Ovary (tissue), 7 donors: ENCODE measurements around a stretch of chr9.

- PRO-cap, 7 experiments: no peak in any of the 7 experiments
- RAMPAGE, long total RNA, 2 experiments: no peak in any of the 2 experiments
Measured at GRCh38 chr9:137048438-137049342, 2.7 kb upstream of the NPDC1 start.

GRCh38 chr9:137201320-137201936, 887 bp upstream of the TPRN start:
- PRO-cap, 7 experiments: no peak in any of the 7 experiments
- RAMPAGE, long total RNA, 2 experiments: no peak in any of the 2 experiments

- PRO-cap, 7 experiments: peak in 2 of 7 experiments; most common plus-strand start chr9:137241719 (in 2); most common minus-strand start chr9:137241594 (in 1)
- RAMPAGE, long total RNA, 2 experiments: no peak in any of the 2 experiments
Measured at GRCh38 chr9:137241482-137241853, 381 bp downstream of the TUBB4B start.

GRCh38 chr9:137245716-137246264, 1.8 kb downstream of the FAM166A start:
- PRO-cap, 7 experiments: no peak in any of the 7 experiments
- RAMPAGE, long total RNA, 2 experiments: no peak in any of the 2 experiments

GRCh38 chr9:137254481-137255031, 571 bp upstream of the NELFB start:
- PRO-cap, 7 experiments: peak in 1 of 7 experiments; most common minus-strand start chr9:137254854 (in 1)
- RAMPAGE, long total RNA, 2 experiments: no peak in any of the 2 experiments

GRCh38 chr9:137279275-137279926, 1.9 kb downstream of the TOR4A start:
- PRO-cap, 7 experiments: no peak in any of the 7 experiments
- RAMPAGE, long total RNA, 2 experiments: no peak in any of the 2 experiments

DNA sequence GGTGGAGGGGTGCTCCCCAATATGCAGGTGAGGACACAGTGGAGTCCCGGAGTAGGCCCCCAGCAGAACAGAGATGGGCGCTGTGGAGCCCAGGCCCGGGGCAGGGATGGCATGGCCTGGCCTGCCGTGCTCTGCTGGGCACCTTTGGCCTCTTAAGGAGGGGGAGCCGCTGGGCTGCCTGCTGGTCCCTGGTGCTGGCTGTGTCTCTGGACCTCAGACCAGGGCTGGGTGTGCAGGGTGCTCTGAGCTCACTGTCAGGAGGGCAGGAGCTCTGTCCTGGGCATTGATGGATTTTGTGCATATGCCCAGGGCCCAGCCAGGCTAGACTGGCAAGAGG, 1.6 kb upstream of the NRARP start:
- PRO-cap, 7 experiments: no peak in any of the 7 experiments
- RAMPAGE, long total RNA, 2 experiments: no peak in any of the 2 experiments

DNA sequence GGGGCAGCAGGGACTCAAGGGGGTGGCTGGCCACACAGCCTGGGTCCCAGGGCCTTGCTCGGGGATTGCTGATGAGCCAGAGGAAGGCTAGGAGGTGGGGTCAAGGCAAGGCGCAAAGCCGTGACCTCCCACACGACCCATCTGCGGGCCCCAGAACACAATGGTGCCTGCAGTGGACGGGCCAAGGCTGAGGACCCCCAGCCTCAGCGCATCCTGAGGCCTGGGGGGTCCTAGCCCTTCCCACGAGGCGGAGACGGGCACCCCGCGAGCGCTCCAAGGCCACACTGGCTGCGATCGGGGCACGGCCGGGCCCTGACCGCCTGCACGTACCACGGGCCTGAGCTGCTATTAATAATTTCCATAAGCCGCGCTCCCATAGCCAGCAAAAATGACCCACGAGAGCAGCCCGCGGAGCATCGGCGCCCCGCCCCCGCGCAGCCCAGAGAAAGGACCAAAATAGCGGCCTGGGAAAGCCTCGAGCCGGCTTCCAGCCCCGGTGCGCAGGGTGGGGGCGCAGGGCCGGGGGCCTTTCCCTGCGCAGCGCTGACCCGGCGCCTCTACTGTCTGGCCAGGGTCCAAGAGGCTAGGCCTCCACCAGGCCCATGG, 54.6 kb downstream of the EXD3 start:
- PRO-cap, 7 experiments: no peak in any of the 7 experiments
- RAMPAGE, long total RNA, 2 experiments: no peak in any of the 2 experiments

GRCh38 chr9:137452211-137452968, 6.7 kb downstream of the NSMF start:
- PRO-cap, 7 experiments: no peak in any of the 7 experiments
- RAMPAGE, long total RNA, 2 experiments: start-site peak on the minus strand in 1 of 2 experiments, at chr9:137452757-137452805 at its widest, 5 reads per replicate

DNA sequence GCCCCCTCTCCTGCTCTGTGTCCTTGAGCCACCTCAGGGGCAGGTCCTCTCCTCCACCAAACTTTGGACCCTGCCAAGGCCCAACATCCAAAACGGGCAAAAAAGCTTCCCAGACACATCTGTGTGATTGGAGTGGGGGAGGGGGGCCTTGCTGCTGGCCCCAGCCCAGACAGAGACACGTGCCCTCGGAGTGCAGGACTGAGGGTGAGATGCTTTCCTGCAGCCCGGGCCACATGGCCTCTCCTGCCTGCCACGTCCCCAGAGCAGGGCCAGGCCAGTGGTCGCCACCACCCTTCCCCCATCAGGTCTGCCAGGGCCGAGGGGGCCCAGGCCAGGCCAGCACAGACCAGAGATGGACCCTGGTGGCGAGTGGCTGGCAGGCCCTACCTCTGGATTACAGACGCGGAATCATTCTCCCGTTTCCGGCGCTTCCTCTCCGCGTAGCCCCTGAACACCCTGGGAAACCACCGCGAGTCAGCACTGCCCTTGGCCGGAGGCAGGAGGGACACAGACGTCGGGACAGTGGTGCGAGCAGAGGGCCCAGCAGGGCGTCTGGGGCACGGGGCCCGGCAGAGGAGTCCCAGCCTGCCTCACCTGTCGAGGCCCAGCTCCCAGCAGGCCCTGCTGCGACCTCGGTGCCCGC, 4.2 kb downstream of the NSMF start:
- PRO-cap, 7 experiments: peak in 1 of 7 experiments; most common plus-strand start position 222 of the sequence (in 1)
- RAMPAGE, long total RNA, 2 experiments: no peak in any of the 2 experiments

DNA sequence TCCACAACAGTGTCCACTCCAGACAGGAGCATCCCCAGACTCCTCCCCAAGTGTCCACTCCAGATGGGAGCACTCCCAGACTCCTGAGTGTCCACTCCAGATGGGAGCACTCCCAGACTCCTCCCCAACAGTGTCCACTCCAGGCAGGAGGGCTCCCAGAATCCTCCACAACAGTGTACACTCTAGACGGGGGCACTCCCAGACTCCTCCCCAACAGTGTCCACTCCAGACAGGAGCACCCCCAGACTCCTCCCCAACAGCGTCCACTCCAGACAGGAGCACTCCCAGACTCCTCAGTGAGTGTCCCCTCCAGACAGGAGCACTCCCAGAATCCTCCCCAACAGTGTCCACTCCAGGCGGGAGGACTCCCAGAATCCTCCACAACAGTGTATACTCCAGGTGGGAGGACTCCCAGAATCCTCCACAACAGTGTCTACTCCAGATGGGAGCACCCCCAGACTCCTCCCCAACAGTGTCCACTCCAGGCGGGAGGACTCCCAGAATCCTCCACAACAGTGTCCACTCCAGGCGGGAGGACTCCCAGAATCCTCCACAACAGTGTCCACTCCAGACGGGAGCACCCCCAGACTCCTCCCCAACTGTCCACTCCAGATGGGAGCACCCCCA, 16.5 kb downstream of the PNPLA7 start:
- PRO-cap, 7 experiments: no peak in any of the 7 experiments
- RAMPAGE, long total RNA, 2 experiments: no peak in any of the 2 experiments

GRCh38 chr9:137550777-137551720, 630 bp upstream of the MRPL41 start:
- PRO-cap, 7 experiments: peak in 7 of 7 experiments; most common plus-strand start chr9:137551220 (in 3); most common minus-strand start chr9:137551591 (in 2)
- RAMPAGE, long total RNA, 2 experiments: no peak in any of the 2 experiments

DNA sequence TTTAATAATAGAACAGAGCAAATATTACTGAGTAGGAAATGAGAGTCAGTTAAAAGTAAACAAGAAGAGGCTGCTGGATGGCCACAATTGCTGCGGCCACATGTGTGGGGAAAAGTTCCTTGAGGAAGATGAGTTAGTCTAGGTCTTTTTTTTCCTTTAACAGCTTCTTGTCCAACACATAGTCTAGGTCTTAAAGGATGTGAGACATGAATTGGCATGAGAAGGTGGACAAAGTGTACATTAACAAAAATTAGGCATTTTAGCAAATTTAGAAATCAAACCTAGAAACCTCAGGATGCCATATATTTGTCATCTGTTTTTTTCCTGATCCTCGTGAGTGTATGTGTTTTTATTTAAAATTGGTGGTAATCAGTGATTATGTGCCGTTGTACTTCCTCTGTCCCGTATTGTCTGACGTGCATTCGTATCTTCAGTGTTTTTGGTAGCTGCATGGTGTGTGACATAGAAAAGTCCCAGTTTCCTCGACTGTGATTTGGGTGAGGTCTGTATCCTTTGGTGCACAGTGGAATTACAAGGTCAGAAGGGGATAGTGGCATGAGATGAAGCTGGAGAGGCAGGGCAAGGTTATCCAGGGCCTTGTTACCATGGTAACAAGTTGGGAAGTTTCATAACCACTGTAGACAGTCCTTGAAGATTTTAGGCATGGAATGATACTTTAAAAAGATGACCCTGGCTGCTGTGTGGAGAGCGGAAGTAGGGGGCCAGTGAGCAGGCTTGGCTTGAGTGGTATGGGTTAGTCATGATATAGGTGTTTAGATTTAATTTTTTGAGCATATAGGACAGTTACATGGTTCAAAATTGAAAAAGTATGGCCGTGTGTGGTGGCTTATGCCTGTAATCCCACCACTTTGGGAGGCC, 11.7 kb downstream of the EHMT1 start:
- PRO-cap, 7 experiments: peak in 1 of 7 experiments; most common plus-strand start position 674 of the sequence (in 1); most common minus-strand start position 413 of the sequence (in 1)
- RAMPAGE, long total RNA, 2 experiments: no peak in any of the 2 experiments

GRCh38 chr9:137632654-137633272, 14.0 kb downstream of the EHMT1 start:
- PRO-cap, 7 experiments: no peak in any of the 7 experiments
- RAMPAGE, long total RNA, 2 experiments: no peak in any of the 2 experiments

- PRO-cap, 7 experiments: no peak in any of the 7 experiments
- RAMPAGE, long total RNA, 2 experiments: no peak in any of the 2 experiments
Measured at GRCh38 chr9:137666912-137667588, 48.2 kb downstream of the EHMT1 start.

- PRO-cap, 7 experiments: no peak in any of the 7 experiments
- RAMPAGE, long total RNA, 2 experiments: no peak in any of the 2 experiments
Measured at GRCh38 chr9:137694888-137695518, 76.2 kb downstream of the EHMT1 start.

- PRO-cap, 7 experiments: no peak in any of the 7 experiments
- RAMPAGE, long total RNA, 2 experiments: no peak in any of the 2 experiments
Measured at GRCh38 chr9:137757117-137757554, 120.4 kb upstream of the CACNA1B start.

- PRO-cap, 7 experiments: no peak in any of the 7 experiments
- RAMPAGE, long total RNA, 2 experiments: no peak in any of the 2 experiments
Measured at GRCh38 chr9:137757647-137758163, 119.9 kb upstream of the CACNA1B start.

- PRO-cap, 7 experiments: no peak in any of the 7 experiments
- RAMPAGE, long total RNA, 2 experiments: no peak in any of the 2 experiments
Measured at GRCh38 chr9:137762306-137762965, 115.1 kb upstream of the CACNA1B start.

DNA sequence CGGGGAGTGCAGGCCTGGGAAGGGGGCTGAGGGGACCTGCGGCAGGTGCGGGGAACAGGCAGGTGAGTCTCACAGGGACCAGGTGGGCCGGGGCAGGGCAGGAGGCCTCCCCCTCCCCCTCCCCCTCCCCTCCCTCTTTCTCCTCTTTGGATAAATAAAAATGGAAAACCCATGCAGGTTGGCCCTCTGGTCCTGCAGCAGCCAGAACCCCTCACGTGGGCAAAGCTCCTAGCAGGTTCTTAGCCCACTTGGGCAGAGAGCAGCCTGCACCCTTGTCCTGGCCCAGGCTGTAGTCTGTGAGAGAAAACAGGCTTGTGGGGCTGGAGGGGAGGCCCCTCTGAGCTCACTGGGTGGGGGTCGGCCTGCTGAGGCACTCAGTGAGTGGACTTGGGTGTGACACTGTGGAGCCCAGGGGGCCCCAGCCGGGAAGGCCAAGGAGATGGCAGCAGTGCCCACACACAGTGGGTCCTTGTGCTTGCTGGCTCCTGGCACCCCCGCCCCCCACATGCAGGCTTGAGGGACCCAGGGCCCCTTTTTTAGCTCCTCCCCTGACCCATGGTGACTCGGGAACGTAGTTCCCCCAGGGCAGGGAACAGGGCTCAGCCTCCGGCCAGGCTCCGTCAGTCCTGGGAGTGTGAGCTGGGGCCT, 39.9 kb upstream of the CACNA1B start:
- PRO-cap, 7 experiments: no peak in any of the 7 experiments
- RAMPAGE, long total RNA, 2 experiments: no peak in any of the 2 experiments